NCI-H460 (cell line): ENCODE measurements around a stretch of chr6.

RAMPAGE:
- cytosol, long total RNA, result no peak
- long total RNA, result no peak
- nucleus, long total RNA, result no peak
Observed at GRCh38 chr6:107541897-107542486, 52.1 kb downstream of the SOBP start.

DNA sequence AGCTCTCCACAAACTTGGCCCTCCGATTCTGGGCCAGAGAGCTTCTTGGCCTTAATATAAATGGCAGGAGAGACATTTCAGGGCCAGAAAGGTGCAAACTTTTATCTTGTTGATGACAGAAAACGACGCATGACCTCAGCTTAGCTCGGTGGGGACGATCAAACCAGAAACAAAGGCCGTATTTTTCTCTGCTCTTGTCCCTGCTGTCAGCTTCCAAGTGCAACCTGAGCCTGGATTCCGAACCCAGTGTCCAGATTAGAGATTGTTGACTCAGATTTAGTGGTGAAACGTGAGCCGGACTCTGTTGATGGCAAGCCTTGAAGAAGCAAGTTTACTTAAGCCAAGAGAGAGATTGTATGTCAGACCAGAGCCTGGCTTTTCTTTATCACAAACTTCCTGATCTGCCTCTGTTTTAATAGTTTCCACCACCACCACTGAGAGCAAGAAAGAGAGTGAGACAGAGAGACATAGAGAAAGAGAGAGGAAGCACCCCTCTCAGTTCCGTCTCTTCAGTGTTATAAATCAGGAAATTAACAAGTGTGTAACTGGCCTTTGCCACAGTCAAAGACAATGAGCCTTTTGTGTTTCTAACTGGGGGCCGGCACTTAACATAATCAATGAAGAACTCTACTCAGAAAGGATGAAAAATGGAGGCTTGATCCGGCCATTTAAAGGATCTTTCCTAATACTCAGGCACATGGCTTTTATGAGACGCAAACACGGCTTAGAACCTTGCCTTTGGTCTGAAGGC is 157.6 kb downstream of the SCML4 start:
RAMPAGE:
- cytosol, long total RNA, result no peak
- long total RNA, result no peak
- nucleus, long total RNA, result no peak

RAMPAGE:
- cytosol, long total RNA, result no peak
- long total RNA, result no peak
- nucleus, long total RNA, result no peak
Observed at GRCh38 chr6:107709266-107709759, 114.8 kb downstream of the SCML4 start.

GRCh38 chr6:107736734-107737449 is 87.2 kb downstream of the SCML4 start:
RAMPAGE:
- cytosol, long total RNA, result no peak
- long total RNA, result no peak
- nucleus, long total RNA, result no peak

DNA sequence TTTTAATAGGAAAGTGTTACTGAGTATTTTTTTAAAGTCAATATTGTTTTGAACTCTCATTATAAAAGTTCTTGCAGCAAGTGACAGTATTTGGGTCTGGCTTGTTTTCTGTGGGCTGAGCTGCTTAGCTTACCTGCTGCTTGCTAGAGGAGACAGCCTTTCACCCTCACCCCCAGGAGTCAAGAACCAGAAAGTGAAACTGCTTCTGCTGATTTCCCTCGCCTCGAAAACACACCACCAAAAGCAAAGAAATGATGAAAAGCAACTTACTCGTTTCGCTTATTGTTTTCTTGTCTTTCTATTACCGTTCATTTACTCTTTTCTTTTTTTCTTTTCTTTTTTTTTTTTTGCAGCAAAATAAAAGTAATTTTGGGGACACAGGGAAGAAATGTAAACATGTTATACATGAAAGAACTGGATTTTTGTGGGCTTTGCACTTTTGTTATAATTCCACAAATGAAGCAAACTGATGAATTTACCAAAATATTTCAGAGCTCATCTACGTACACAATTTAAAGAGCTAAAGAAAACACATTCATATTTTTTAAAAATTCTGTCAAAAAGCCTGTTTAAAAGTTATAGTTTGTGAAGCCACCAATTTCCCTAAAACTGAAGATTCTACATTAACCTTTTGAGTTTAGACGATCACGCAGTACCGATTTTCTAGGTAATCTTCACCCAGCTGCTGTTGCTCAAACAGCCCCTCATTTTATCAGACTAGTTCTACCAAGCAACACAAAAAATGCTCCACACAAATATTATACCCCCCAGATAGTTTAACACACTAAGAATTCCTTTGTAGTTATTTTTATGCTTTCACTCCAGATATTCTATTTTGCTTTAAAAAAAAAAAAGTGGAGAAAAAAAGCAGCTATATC is 1.7 kb downstream of the SCML4 start:
RAMPAGE:
- cytosol, long total RNA, result no peak
- long total RNA, result no peak
- nucleus, long total RNA, result no peak

RAMPAGE:
- cytosol, long total RNA, result no peak
- long total RNA, result no peak
- nucleus, long total RNA, result no peak
Observed at GRCh38 chr6:107860523-107860950, 36.4 kb upstream of the SCML4 start.

DNA sequence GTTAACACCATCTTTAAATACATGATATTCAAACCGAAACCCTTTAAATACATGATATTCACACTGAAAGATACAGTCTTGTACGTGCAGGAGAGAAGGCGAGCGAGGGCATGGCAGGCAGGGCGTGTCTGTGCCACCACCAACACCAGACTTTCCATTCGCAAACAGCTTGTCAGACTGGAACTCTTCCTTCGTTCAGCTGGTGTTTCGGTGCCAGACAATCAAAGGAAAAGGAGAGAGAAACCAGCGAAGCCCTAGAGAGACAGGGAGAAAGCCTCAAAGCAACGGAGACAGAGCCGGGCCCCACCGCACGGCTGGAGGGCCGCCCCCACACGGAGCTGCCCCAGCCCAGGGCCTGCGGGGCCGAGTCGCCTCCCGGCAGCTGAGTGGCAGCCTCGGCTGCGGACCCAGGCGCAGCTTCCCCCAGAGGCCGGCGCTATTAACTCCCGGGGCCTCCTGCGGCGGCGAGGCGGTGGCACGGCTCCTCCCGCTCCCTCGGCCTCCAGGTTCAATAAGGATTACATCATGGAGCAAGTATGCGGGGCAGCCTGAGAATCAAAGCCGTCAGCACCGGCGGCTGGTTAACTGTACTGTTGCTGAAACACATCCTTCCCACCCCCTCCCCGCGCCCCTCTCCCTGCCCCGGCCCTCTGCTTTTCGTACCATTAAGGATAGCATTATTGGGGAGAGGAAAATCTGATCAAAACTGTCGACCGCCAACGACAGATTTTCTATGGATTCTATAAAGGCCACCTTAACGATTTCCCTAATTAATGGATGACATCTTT is 32.1 kb upstream of the NR2E1 start:
RAMPAGE:
- cytosol, long total RNA, result no peak
- long total RNA, result no peak
- nucleus, long total RNA, result no peak

GRCh38 chr6:108411667-108412510 is 117.0 kb downstream of the AFG1L start:
RAMPAGE:
- cytosol, long total RNA, result no peak
- long total RNA, result no peak
- nucleus, long total RNA, result no peak

GRCh38 chr6:108605402-108605969 is 44.8 kb downstream of the FOXO3 start:
RAMPAGE:
- cytosol, long total RNA, result no peak
- long total RNA, result no peak
- nucleus, long total RNA, result no peak

DNA sequence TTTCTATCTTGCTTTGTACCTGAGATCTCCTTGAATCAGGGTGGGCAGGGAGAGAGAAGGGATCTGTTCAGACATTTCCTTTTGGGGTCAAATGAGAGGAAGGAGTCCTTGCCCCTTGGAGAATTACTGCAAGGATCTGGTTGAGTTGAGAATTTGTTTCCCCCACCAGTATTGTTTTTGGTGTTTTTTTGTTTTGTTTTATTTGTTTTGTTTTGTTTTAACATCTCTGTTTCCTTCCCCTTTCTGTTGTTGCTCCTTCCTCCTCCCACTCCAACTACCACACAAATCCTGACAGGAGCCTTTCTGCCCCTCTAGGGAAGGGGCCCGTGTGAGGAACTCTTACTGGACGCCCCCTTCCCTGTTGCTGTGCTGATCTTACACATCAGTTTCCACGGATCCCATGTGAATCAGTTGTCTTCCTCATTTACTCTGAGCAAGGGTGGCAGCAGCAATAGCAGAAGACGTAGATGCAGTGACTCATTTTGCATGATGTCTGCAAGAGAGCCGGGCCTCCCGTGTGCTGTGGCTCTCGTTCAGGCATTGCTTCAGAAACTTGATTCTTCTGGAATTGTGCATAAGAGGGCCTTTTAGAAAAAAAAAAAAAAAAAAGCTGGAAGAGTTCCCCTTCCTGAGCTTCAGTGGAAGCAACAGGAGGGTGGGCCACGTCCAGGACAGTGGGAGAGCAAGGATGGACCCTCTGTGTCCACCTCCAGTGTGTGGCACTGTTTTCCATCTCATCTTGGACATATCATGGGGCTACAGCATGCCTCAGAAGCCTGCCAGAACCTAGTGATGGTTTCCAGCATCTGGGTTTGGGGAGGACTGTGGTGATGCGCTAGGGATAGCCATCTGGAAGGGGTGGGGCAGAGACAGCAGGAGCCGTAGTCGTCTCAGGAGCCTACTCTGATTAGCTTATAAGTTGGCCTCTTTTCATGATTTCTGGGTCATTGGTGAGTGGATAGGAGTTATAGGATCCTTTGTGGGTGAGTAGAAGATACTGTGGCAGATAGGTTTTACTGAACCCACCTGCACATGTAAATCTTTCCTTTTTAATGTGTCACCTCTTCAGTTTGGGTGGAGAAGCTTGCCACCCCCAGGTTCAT is 62.0 kb downstream of the FOXO3 start:
RAMPAGE:
- cytosol, long total RNA, result no peak
- long total RNA, result no peak
- nucleus, long total RNA, result no peak

DNA sequence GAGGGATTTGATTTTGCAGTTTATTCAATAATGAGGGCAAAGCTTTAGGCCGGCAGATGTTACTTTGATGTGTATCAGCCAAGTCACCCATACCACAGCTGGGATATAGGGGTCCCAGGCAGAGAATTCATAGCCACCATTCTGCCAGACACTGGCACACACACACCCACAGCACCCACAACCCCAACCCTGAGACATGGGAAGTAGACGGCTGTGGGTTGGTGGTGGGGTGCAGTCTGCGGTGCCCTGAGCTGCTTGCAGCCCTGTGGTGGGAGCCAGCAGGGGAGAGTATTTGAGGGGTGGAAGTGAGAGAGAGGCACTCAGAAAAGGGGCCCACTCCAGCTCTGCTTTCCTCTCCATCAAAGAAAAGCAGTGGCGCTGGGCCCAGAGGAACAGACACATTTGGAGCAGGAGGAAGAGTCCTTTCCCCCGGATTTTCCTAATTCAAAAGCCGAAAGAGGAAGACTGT is 125.3 kb downstream of the FOXO3 start:
RAMPAGE:
- cytosol, long total RNA, result no peak
- long total RNA, result no peak
- nucleus, long total RNA, result no peak

GRCh38 chr6:108944634-108945381 is 96.6 kb downstream of the ARMC2 start:
RAMPAGE:
- cytosol, long total RNA, result no peak
- long total RNA, result no peak
- nucleus, long total RNA, result no peak

RAMPAGE:
- cytosol, long total RNA, result no peak
- long total RNA, result no peak
- nucleus, long total RNA, result no peak
Observed at GRCh38 chr6:109006859-109007390, 87.7 kb downstream of the SESN1 start.

RAMPAGE:
- cytosol, long total RNA, result no peak
- long total RNA, result no peak
- nucleus, long total RNA, result no peak
Observed at GRCh38 chr6:109059532-109060350, 34.9 kb downstream of the SESN1 start.

RAMPAGE:
- cytosol, long total RNA, result no peak
- long total RNA, result no peak
- nucleus, long total RNA, result no peak
Observed at GRCh38 chr6:109239630-109240258, 142.5 kb downstream of the CD164 start.

RAMPAGE:
- cytosol, long total RNA, result no peak
- long total RNA, result no peak
- nucleus, long total RNA, result no peak
Observed at GRCh38 chr6:109252062-109252655, 130.1 kb downstream of the CD164 start.

GRCh38 chr6:109303553-109304557 is 78.4 kb downstream of the CD164 start:
RAMPAGE:
- cytosol, long total RNA, result no peak
- long total RNA, result no peak
- nucleus, long total RNA, result no peak

GRCh38 chr6:109332623-109332908 is 49.7 kb downstream of the CD164 start:
RAMPAGE:
- cytosol, long total RNA, result no peak
- long total RNA, result no peak
- nucleus, long total RNA, result no peak

GRCh38 chr6:109771744-109772130 is 80.6 kb downstream of the FIG4 start:
RAMPAGE:
- cytosol, long total RNA, result no peak
- long total RNA, result no peak
- nucleus, long total RNA, result no peak

DNA sequence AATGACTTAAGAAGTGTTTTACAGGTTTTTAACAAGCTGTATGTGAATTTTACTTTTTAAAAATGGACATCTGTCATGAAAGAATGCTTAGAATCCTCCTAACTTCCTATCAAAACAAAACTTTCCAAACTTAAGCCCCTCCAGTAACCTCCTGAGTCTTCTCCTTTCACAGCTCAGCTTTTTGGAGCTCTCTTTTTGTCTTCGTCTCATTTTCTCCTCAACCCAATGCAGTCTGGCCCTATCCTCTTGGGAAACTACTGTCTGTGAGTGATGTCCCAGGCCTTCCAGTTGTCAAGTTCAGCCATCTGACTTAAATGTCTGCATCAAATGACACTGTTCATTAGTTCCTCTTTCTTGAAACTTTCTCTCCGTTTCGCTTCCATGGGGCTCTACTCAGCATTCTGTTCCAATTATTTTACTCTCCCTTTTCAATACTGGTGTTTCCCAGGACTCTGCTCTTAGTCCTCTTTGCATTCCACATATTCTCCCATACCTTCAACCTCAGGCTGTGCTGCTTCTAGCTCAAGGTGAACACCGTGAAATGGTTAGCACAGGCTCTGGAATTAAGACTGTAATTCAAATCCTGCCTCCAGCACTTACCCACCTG is 1.4 kb downstream of the CDC40 start:
RAMPAGE:
- cytosol, long total RNA, result no peak
- long total RNA, result no peak
- nucleus, long total RNA, result no peak